Myometrial cell (primary cell): ENCODE data around the gene GALNT15.

- RAMPAGE, long total RNA: no peak
These were observed 8.4 kb upstream of the FGD5 start for GRCh38 chr3:14810053-14811128.

DNA sequence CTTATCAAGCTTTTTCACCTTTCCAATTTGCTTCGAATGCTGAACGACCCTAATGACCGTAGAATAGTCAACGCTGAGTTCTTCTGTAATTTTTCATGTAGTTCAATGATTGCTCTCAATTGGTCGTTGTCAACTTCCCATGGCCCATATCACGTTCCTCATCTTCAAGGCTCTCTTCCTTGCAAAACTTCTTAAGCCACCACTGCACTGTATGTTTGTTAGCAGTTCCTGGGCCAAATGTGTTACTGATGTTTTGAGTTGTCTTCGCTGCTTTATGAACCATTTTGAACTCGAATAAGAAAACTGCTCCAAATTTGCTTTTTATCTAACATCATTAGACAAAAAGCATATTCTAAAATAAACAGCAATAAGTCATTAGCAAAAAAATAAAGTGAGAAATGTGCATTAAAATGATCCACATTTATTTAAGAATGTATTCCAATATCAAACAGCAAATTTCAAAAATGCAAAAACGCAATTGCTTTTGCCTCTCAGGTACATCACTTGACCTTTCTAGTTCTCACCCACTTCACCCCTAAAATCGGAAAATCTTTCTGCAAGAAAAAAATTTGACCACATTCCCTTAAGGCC lies 1.5 kb upstream of the NR2C2 start:
- RAMPAGE, long total RNA: no peak

- RAMPAGE, long total RNA: no peak
These were observed 24.5 kb downstream of the MRPS25 start for GRCh38 chr3:15040437-15041280.

DNA sequence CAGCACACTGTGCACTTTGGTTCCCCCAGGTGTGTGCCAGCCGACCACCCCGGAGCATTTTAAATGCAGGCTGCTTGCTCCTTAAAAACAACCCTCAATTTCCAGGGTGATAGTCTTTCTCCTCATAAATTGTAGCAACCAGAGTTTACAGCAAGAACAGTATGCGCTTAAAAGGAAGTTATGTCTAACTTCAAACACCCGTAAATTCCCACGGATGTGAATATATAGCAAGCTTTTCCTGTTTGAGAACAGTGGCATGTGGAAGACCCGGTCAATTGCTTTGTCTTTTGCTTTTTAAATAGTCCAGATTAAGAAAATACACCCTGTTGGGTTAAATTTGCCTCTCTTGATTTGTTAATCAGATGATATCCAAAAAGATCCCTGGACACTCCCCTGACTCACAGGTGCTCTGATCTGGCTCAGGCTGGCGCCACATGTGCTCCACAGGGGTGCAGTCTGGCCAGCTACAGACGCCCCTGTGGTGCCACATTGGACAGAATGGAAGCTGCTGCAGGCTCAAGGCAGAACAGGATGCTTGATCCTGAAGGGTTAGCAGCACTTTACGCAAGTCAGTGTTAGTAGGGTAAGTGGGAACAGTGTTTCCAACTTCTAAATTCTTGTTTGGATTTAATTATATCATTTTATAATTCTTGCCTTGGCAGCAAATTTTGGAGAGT lies 20.7 kb downstream of the MRPS25 start:
- RAMPAGE, long total RNA: no peak

DNA sequence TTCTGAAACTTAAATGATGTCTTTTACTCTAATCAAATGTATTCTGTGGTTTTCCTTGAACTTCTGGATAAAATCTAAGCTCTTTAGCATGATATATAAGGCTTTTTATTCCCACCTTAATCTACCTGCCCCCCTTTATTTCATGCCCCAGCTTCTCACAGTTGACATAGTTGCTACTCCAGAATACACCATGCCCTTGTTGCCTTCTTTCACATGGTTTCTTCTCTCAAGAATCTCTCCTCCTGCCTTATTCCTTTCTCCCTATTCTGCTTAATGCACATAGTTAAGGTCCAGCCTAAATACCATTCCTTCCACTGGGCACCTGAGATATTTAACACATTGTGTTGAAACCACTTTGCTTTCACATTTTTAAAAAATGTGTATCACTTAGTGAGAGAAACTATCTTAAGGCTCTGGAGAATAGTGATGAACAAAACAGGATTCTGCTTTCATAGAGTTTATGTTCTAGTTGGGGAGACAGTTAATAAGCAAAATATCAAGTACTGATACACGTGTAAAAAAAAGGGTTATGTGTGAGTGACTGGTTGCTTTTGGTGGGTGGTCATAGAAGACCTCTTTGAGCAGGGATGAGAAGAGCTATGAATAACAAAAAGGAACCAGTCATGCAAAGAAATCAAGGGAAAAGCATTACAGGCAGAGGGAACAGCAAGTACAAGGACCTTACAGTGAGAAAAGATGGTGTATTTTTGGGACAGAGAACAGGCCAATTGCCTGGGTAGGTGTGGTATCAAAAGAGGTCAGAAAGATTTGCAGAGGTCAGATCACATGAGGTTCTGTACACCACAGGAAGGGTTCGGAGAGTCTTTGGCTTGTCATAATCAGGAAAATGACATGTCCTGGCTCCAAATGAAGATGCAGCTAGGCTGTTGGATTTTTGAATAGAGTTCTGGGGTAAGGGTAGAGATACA lies 36.7 kb downstream of the CAPN7 start:
- RAMPAGE, long total RNA: no peak

DNA sequence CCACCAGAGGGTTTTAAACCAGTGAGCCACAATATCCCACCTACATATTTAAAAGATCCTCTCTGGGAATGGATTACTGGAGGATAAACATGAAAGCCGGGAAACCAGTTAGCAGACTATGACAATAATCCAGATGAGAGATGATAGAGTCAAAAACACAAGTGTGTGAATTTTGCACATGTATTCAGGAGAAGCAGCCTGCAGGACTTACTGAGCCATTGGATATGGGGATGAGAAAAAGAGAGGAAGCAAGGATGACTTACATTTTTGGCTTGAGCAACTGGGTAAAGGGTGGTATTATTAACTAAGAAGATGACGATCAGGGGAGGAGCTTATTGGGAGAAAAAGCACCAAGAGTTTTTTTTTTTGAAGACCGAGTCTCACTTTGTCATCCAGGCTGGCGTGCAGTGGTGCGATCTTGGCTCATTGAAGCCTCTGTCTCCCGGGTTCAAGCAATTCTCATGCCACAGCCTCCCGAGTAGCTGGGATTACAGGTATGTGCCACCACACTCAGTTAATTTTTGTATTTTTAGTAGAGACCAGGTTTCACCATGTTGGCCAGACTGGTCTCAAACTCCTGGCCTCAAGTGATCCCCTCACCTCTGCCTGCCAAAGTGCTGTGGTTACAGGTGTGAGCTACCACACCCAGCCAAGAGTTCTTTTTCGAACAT lies 14.7 kb upstream of the SH3BP5 start:
- RAMPAGE, long total RNA: no peak

DNA sequence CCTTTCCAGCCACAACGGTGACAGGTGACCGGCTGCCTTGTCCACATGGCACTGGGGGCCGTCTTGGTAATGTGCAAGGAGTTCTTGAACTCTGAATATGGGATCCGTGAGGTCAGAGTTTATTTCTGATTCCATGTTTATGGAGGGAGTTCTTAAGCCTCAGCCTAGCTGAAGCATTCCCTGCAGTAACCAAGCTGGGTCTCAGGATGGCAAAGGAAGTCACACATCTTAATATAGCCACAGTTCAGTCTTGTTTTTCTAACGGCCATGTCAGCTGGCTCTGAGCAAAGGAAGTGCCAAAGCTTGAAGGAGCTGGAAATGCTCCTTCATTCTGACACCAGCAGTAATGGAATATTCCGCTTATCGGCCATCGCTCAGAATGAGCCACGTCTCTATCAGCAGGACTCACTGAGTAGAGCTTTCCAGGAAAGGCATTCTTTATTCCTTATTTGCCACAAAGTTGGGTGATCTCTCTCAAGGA lies 40.5 kb downstream of the EAF1 start:
- RAMPAGE, long total RNA: no peak

DNA sequence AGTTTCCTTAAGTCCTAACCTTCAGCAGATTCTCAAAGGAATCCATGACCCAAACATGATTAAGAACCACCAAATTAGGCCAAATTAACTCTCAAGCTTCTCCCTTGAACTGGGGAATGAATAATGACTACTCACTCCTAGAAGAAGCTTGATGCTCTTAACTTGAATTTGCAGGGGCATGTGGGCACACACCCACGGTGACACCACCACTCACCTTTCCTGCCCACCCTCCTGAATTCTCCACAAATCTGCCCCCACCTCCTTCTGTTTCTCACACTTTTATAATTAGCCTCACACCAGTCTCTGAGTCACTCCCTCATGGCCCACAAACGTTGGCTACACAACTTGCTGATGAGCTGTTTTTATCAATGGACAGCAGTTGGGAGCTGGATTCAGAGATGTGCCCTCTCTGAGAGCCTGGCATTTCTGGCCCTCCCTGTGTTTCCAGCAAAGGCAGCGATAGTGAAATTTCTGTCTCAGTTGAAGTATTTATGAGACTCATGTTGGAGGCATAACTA lies 1.4 kb downstream of the COLQ start:
- RAMPAGE, long total RNA: no peak

DNA sequence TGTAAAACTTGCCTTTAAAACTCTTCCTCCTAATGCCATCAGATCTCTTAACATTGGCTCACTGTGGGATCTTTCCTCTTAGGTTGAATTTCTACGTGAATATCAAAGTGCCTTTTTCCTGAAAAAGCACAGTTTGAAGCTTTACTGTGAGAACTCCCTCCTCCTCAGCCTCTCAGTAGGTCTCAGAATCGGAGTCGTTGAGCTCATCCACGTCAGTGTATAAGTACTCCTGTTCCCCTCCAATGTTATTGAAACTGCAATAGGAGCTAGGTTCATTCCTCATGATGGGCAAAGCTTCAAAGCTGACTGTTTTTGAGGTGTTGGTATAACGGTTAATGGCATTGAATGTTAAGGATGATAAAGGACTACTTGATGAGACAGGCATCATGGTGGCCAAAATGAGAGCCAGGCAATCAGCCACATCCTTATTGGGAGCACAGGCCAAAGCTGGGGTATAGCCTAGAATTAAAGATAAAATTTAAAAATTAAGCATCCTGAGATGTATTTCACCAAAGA lies 68.6 kb downstream of the BTD start:
- RAMPAGE, long total RNA: no peak

GRCh38 chr3:15786042-15787069 lies 11.4 kb downstream of the ANKRD28 start:
- RAMPAGE, long total RNA: no peak

GRCh38 chr3:15796281-15796777 lies 1.4 kb downstream of the ANKRD28 start:
- RAMPAGE, long total RNA: no peak

GRCh38 chr3:15860288-15860967 lies 62.6 kb upstream of the ANKRD28 start:
- RAMPAGE, long total RNA: no peak

DNA sequence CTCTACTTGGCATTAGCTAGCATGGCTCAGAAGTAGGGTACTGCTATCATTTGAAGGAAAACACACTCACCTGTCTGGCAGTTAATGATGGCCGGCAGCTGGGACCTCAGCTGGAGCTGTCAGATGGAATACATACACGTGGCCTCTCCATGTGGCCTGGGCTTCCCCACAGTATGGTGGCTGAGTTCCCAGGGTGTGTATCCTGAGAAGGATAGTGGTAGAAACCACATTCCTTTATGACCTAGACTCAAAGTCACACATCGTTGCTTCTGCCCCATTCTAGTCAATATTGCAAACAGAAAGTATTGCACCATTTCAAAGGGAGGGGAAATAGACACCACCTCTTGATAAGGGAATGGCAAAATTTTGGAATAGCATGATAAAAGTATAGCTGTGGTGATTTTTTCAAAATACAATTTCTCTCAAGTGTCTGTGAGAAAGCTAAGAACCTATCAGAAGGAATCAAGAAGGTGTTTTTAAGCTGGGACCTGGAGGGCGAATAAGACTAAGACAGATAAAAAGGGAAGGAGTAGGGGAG lies 40.3 kb upstream of the GALNT15 start:
- RAMPAGE, long total RNA: no peak

DNA sequence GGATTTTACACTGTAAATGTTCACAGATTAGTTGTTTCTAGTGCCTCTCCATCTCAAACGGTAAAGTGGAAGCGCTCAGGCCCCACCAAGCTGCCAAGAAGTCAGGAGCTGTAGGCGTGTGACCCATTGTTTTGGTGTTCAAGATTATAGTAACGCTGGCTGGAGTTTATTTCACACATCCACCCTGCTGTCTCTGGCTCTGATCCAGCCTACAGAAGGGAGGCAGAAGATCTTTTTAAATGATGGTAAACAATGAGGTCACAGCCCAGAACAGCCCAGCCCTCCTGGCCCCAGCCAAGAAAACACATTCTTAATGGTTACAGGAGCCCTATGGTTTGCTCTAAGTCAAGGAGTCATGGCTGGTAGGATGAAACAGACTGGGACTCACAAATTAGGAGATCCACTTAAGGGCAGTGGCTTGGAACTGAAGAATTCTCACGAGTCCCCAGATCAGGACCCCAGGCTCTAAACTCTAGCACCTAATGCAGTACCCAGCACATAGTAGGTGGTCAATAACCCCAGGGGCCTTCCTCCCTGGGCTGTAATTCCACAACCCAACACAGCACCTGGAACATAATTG lies 25.6 kb upstream of the GALNT15 start:
- RAMPAGE, long total RNA: no peak

DNA sequence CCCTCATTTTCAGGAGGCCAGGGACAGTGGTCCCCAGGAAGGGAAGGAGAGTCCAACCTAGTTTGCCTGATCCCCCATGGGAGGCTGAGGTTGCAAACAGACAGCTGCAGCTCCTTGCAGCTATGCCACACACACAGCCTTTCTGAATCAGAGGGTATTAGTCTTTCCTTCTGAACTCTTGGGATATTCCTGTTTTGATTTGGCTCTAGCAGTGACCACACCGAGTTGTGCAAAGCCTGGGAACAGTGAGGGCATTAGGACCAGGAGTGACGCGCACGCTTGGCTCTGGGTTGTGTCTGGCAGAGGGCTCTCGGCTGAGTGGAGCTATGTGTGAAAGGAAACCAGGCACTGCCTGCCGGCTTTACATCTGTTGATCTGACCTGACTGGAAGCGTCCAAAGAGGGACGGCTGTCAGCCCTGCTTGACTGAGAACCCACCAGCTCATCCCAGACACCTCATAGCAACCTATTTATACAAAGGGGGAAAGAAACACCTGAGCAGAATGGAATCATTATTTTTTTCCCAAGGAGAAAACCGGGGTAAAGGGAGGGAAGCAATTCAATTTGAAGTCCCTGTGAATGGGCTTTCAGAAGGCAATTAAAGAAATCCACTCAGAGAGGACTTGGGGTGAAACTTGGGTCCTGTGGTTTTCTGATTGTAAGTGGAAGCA lies at the start of gene GALNT15:
GALNT15 (plus strand) TSS at position 364 of the 670 bp plus-strand sequence.
- RAMPAGE, long total RNA: no peak

DNA sequence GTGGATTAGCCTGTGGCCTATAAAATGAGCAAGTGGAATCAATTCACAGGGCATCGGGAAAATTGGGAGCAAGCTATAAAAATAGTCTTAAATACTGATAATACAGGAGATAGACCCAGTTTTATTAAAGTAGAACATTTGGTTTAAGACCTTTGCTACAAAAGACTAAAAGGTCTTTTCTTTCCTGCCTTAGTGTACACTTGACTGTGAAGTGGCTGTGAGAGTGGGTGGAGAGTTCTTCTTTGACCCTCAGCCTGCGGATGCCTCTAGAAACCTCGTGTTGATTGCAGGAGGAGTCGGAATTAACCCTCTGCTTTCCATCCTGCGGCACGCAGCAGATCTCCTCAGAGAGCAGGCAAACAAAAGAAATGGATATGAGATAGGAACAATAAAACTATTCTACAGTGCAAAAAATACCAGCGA lies 36.4 kb downstream of the OXNAD1 start:
- RAMPAGE, long total RNA: no peak

DNA sequence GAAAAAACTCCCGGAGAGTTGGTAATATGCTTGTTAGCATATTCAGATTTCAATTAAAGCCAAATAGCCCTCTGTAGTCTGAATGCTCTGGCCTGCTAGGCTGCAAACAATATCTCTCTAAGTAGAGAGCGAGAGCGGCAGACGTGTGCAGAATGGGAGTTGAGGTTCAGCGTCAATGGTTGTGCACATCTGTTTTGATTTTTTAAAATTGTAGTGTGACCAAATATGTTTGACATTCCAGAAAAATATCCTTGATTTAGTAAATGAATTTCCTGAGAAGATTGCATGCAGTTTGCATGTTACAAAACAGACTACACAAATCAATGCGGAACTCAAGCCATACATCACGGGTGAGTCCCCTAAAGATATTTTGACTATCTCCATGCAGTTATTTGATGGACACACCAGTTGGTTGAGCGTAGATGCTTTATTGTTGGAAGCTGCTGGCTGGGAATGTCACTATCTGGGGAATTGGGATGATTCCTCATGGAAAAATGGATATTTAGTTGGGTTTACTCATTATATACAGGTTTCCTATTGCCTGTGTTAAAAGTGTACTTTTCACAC lies 37.5 kb downstream of the OXNAD1 start:
- RAMPAGE, long total RNA: no peak

GRCh38 chr3:16307157-16307697 lies 42.2 kb downstream of the OXNAD1 start:
- RAMPAGE, long total RNA: no peak

DNA sequence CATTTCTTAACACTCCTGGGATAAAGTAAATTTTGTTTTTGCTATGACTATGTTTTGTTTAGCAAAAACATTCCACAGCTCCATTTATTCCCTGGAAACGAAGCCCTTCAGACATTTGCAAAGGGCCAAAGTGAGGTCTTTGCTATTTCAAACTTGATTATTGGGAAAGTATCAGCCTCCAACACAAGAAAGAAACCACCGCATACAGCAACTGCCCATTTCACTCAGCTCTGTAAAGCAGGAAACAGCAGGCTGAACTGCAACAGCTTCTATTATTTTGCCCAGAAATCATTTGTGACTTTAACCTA lies 72.2 kb downstream of the RFTN1 start:
- RAMPAGE, long total RNA: no peak

DNA sequence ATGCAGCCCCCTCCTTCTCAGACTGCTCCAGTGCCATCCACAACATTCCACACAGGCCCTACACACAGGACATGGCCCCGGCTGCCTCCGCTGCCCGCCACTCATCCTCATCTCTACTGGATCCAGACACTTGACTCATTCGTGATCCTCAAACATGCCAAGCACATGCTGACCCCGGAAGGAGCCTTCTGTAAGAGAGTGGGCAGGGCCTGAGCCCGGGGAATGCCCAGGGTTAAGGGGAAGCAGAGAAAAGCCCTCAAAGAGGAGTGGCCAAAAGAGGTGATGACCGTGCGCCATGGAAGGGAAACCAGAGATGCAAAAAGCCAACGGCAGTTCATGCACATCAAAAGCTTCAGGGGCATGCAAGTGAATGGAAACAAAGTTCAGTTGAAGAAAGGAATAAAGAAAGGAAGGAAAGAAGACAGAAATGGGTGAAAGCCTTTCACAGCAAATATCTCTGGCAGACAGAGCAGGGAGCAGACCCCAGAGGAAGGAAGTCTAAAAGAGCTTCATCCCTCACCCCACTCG lies 46.1 kb downstream of the RFTN1 start:
- RAMPAGE, long total RNA: no peak